Peripheral blood mononuclear cell (primary cell): ENCODE measurements around the genes SCLY, ILKAP and ASB1.

GRCh38 chr2:237643952-237644765, 16.8 kb downstream of the LRRFIP1 start:
- PRO-cap, 8 experiments, result no peak in any of the 8 experiments

DNA sequence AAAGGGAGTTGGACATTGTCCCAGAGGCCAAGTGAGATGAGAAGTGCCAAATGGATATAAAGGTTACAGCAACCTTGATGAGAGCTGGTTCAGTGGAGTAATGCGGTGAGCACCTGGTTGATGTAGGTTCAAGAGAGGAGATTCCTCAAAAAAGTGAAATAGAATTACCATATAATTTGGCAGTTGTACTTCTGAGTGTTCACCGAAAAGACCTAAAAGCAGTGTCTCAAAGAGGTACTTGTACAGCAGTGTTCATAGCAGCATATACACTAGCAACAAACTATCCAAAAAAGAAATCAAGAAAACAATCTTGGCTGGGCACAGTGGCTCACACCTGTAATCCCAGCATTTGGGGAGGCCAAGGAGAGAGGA, 25.0 kb downstream of the LRRFIP1 start:
- PRO-cap, 8 experiments, result no peak in any of the 8 experiments

DNA sequence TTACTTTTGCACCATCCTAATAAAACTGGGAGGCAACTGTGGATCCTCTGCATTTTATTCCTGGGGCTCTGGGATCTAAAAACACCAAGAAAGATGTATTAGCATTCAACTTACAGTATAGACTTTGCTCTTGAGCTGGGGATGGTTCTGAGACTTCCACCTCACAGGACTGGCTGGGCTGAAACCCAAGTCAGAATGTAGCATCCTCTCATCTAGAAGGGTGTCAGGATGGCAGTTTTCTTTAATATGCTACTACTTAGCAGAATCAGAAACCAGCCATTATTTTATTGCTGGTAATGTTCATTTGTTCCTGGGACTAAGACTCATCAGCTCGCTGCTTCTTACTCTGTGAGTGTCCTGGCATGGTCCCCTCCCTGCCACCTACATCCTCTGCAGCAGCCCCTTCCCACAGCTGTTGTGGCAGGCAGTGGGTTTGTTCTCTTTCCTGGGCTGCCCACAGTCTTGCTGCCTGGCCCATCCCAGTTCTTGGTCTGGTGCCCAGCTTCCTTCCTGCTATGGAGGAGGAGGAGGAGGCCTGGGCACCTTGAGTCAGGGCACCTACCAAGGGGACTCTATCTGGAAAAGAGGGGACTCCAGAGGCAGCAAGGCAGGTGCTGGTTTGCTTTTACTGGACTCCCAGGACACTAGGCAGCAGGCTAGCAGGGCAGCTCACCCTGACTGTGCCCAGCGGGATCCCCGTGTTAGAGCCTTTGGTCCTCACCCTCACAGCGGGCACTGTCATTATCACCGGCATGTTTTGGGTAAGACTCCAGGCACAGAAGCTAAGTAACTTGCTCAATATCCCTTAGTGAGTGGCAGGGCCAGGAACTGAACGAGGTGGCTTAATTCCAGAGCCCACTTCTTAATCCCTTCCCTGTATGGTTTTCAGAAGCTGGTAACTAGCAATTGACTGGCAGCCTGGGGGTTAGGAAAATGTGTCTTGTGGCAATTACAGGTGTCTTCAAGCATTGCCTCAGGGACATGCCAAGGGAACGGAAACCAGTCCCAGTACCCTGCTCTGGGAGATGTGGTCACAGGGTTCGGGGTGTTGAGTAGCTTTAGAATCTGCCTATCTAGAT, 62.1 kb downstream of the LRRFIP1 start:
- PRO-cap, 8 experiments, result peak in 8 of 8 experiments; most common plus-strand start position 808 of the sequence (in 5); most common minus-strand start position 712 of the sequence (in 5)

- PRO-cap, 8 experiments, result peak in 4 of 8 experiments; most common plus-strand start chr2:237695079 (in 2); most common minus-strand start chr2:237695325 (in 1)
Measured at GRCh38 chr2:237694965-237695944, 67.9 kb downstream of the LRRFIP1 start.

GRCh38 chr2:237714997-237715470, 83.5 kb upstream of the RBM44 start:
- PRO-cap, 8 experiments, result peak in 3 of 8 experiments; most common plus-strand start chr2:237715134 (in 2)

DNA sequence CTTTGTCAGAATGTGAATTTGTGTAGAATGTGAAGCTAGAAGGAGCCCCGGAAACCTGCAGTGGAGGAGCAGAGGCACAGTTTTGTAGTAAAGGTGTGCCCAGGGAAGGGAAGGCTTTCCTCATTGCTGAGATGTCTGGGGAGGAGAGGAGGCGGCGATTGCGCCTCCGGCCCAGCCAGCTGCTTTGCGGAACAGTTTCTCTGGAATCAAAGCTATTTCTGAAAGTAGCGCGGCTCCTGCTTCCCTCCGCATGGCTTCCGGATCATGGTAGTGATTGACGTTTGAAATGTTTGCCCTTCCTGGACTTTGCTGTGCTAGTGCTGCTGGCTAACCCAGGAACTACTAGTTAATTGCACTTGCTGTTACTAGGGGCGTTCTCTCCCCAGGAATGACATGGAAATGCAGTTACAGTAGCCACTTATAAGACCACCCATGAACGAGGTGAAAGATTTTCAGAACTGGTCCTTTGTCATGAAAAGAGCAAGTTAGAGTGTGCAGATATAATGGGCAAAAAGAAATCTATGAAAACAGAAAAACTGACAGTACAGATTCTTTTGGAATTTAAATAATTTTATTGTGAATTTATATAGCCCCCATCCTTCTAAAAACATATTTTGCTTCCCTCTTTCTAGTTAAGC, 82.9 kb upstream of the RBM44 start:
- PRO-cap, 8 experiments, result peak in 2 of 8 experiments; most common plus-strand start position 134 of the sequence (in 1)

GRCh38 chr2:237755415-237756075, 43.0 kb upstream of the RBM44 start:
- PRO-cap, 8 experiments, result peak in 3 of 8 experiments; most common plus-strand start chr2:237755804 (in 2)

DNA sequence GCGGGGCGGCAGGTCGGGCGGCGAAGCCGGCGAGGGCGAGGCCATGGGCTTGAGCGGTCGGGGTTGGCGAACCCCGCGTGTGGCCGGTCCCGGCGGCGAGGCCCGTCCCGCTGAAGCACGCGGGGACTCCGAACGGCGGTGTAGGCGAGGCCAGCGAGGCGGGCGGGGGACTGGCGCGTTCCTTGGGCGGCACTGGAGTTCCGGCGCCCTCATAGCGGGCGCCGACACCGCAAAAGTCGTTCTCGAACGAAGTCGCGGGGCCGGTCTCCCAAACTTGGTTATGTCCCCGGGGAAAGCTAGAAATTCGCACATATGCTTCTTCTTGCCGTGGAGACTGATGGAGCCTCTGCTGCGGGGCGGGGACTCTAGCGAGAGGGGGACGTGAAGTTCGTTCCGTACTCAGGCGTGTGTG, 306 bp downstream of the RBM44 start:
- PRO-cap, 8 experiments, result no peak in any of the 8 experiments

- PRO-cap, 8 experiments, result no peak in any of the 8 experiments
Measured at GRCh38 chr2:237863599-237864017, 4.2 kb downstream of the RAMP1 start.

GRCh38 chr2:237888252-237888820, 28.9 kb downstream of the RAMP1 start:
- PRO-cap, 8 experiments, result no peak in any of the 8 experiments

DNA sequence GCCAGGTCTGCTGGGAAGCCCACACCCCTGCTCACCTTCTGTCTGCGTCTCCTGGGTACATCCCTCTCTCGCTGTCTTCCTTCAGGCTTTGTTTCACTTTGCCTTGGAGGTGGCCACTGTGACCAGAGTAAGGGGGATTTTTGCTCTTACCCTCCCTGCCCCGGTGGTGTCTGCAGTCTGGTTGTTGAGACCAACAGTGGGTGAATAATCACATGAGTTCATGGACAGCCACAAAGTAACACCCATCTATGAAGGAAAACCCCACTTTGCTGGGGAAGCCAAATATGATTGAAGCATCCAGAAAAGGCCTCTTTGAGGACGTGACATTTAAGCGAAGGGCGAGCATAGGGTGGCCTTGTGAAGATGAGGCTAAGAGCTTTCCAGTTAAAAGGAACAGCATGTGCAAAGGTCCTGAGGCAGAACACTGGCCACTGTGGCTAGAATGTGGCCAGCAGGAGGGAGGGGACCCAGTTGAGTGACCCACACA, 41.8 kb downstream of the RAMP1 start:
- PRO-cap, 8 experiments, result peak in 5 of 8 experiments; most common plus-strand start position 309 of the sequence (in 5); most common minus-strand start position 90 of the sequence (in 5)

DNA sequence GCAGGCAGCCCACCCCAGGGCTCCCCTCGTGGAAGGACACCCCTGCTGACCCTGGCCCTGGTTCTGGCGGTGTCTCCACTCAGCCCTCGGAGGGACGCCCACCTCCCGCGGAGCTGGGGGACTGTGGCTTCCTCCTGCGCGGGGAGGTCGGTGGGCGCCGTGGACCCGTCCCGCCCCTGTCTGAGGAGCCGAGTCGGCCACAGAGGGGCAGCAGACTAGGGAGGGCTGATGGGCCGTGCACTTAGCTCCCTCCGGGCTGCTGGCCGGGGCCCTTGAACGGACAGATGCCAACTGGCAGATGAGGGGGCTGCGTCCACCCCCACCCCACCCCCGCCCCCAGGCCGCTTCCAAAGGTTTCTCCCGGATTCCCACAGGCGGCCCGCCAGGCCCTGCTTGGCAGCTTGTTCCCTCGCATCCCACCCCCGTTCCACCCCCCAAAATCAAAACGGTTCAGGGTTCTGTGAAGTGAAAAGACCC, 10.4 kb upstream of the UBE2F start:
- PRO-cap, 8 experiments, result no peak in any of the 8 experiments

- PRO-cap, 8 experiments, result peak in 8 of 8 experiments; most common plus-strand start chr2:238061043 (in 7)
Measured at GRCh38 chr2:238060931-238061521, at the start of gene SCLY. TSS of gene SCLY (plus strand) at chr2:238061001.

DNA sequence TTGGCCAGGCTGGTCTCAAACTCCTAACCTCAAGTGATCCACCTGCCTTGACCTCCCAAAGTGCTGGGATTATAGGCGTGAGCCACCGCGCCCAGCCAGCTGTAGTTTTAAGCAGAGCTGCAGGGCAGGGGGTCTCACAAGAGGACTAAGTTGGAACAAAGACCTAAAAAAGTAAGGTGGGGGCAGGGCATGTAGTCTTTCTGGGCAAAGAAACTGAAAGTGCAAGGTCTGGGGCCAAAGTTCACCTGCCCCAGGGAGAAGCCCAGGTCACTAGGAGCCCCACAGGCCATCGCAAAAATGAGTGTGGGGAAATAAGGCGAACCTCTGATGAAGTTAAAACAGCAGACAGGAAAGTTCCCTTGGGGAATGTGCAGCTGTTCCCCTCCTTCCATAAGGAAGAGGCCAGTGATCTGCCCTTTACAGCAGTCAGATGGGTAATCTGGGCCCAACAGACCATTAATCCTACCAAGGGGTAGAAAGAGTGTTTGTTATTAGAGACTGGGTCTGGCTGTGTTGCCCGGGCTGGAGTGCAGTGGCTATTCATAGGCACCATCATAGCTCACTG, 2.7 kb downstream of the SCLY start:
- PRO-cap, 8 experiments, result no peak in any of the 8 experiments

- PRO-cap, 8 experiments, result no peak in any of the 8 experiments
Measured at GRCh38 chr2:238069813-238070420, 9.1 kb downstream of the SCLY start.

DNA sequence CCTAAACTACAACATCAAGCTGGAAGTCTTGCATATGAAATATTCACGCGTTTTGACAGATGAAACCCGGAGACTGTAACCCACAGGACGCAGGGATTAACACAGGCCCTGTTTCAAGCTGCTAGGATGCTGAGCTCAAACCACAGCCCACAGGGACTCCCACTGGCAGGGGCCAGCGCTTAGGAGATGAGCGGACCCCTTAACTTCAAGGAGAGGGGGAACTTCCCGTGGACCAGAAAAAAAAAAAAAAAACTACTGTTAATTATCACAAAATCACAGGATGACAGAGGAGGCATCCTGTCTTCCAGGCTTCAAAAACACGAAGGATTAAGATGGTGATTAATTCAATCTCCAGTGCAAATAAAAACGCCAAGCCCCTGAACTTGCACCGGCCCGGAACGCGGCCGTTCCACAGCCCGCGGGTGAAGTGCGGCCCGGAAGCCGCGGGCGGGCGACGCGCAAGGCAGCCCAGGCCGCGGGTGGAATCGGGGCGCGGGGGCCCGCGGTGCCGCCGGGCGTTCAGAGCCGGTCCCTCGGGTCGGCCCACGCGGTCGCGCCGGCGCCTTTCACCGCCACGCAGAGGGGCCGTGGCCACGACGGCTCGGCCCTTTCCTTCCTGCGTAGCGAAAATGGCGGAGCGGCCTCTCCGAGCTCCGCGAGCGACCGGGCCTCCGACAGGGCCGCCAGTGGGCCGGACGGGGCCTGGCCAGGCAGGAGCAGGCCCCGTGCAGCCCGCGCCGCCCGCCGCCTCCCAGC, 665 bp downstream of the ILKAP start:
- PRO-cap, 8 experiments, result peak in 5 of 8 experiments; most common plus-strand start position 412 of the sequence (in 3); most common minus-strand start position 676 of the sequence (in 3)

DNA sequence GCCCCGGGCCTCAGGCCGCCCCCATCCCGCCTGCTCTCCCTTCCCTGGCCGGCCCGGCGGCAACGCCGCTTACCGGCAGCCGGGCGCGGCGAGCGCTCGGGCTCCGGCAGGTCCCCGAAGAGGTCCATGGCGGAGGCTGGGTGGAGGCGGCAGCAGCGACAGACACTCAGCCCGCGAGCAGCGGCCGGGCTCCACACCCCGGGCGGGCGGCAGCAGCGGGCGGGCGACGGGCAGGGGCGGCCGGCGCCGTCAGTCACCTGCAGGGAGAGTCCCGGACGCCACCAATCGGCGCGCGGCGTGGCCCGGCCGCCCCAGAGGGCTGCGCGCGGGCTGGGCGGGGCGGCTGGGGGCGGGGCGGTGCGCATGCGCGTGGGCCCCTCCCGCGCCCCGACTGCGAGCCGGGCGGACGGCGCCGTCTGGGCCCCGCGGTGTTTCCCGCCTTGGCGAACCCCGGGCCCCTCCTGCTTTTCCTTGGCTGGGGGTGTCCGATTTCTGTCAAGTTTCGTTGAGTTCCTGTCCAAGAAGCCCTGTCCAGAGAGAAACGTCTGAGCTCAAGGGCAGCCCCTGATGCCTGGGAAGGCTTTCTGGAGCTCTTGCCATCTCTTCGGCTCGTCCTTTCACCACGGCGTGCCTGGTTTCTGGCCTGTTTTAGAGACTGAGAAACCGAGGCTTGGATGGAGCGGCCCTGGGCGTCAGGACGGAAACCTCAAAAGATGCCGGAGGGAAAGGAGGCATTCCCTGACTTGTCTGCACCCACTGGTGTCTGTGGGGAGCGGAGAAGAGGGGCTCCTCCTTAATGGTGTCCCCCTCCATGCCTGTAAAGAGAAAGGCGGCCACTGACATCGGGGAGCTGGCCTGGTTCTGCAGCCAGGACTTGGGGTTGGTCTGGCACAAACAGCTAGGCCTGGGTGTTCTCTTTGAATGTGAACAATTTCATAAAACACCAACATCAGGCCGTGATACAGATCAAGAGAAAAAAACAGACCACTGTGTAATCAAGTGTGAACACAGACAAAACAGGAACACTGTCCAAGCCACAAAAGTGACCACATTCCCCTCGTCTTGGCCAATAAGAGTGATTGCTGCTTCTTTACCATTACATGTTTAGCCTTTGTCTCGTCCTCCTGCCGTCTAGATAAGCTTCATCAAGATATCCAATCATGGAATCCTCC, at the start of gene ILKAP:
ILKAP (minus strand) TSS at position 270 of the 1,172 bp plus-strand sequence.
- PRO-cap, 8 experiments, result peak in 8 of 8 experiments; most common plus-strand start position 390 of the sequence (in 5); most common minus-strand start position 270 of the sequence (in 8)

DNA sequence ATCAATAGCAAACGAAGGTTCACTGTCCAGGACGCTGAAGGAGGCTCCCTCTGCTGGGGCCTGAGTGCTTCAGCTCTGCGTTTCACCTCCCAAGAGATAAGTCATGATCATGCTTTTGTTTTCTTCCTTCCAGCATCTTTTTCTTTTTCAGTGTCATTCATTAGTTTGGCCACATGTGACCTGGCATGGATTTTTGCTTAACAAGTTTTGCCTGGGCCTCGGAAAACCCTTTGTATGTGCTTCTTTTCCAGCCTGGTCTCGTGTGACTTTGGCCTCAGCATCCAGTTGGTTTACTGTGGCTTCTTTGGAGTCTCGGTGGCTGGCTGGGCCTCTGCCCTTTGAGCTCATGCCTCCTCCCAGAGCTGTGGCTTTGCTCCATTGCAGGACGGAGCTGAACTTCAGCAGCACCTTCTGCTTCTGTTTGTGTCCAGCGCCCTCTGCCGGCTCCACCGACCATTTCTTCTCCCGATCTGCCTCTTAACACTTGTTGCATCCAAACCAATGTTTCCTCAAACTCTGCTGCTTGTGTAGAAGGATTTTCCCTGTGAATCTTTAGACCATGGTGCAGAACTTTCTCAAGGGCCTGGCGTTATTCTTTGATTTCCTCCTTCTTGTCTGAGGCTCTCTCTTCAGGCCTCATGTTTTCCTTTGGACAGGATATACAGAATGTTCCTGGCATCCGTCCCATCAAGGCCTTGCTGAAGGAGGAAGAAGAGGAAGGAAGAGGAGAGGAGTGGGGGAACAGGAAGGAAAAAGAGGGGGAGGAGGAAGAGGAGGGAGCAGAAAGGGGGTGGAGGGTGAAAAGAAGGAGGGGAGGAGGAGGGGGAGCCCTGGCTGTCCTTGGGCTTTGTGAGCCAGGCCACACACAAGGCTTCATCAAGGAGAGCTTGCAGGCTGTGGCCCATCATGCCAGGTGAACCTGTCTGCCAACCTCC, 23.7 kb upstream of the HES6 start:
- PRO-cap, 8 experiments, result peak in 1 of 8 experiments; most common minus-strand start position 459 of the sequence (in 1)

DNA sequence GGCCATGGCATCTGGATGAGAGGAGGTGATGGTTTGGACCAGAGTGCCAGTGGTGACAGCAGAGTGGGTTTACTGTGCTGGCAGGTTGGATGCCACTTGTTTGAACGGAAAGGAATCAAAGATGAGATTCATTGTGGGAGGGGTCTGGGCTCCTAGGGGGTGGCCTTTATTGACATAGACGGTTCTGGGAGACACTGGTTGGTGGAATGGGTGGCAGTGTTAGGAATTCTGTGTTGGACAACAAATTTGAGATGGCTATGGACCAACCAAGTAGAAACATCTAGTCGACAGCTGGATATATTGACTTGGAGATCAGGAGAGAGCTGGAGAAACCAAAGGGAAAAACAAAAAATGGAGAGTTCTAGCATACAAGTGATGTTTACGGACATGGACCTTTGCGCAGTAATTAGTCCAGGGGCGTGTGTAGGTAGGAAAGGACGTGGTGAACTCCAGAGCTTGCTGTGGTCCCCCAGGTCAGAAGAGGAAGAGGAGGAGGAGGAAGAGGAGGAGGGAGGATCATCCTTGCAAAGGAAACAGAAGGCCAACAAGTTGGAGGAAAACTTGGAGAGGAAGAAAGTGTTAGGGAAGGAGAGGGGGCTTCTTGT, 17.4 kb downstream of the TRAF3IP1 start:
- PRO-cap, 8 experiments, result no peak in any of the 8 experiments

DNA sequence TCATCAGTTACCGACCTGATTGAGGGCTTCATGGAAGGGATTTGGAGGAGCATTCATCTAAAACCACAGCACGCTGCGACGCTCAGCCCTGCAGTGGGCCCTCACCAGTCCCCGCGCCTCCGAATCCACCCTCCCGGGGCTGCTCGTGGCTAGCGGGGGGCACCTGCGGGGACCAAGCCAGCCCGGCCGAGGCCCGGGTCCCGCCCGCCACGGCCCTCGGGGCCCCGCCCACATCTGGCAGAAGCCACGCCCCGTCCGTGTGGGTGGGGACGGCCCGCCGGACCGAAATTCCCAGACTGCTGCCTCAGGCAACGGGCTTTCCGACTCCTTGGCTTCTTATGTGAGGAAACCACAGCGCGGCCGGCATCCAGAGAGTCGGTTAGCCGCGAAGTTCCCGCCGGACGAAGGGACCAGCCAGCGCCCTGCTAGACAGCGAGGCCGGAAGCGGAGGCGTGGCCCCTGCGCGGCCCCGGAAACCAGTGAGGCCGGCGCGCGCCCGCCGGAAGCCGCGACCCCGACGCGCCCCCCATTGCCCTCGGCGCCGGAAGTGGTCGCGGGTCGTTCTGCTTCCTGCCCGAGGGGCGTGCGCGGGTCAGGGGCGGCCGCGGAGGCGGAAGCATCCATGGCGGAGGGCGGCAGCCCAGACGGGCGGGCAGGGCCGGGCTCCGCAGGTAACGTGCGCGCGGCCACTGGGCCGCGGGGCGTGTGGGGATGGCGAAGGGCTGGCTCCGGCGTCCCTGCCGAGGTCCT, at the start of gene ASB1:
ASB1 (plus strand) TSS at position 479 of the 750 bp plus-strand sequence.
- PRO-cap, 8 experiments, result peak in 8 of 8 experiments; most common plus-strand start position 605 of the sequence (in 2); most common minus-strand start position 446 of the sequence (in 3)